HTERT-HM (cell line): ENCODE measurements around the gene PCYOX1L.

- RRBS: 67% methylated on average over 1 of the region's 8 CpGs
Measured at GRCh38 chr5:149298718-149299320, 27.2 kb downstream of the AFAP1L1 start.

DNA sequence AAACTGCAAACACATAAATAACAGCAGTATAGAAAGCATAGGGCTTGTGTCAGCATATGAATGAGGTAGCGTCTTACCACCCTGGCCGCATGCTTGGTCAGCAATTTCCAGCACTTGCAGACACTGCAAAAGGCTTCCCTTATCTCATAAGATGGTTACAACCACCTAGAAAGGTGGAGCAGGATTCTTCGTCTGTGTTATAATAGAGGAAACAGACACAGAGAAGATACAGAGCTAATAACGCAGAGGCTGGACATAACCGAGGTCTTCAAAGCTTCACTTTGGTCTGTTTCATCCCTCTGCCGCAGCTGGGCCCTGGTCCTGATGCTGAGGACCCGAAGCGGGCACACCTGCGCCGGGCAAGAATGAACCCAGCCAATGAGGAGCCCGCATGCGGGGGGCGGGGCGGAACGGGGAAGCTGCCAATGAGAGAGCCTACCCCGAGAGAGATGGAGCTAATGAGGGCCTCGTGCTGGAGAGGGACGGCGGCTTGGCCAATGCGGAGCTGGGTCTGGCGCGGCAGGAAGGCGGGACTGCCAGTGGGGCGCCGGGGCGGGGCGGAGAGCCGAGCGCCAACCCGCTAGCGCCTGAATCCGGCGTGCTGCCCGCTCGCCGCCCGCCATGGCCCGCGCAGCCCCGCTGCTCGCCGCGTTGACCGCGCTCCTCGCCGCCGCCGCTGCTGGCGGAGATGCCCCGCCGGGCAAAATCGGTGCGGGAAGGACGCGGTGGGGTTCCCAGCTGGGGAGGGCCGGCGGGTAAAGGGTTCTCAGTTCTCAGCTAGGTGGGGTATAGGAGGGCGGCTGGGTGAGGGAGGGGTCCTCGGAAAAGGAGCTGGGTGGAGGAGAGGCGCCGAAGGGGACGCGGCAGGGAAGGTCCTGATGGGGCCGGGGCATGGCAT lies at the start of gene PCYOX1L:
Gene PCYOX1L, plus strand, starts transcription at position 599 of the 898 bp plus-strand sequence.
- RRBS: 1% methylated on average over 27 of the region's 65 CpGs

DNA sequence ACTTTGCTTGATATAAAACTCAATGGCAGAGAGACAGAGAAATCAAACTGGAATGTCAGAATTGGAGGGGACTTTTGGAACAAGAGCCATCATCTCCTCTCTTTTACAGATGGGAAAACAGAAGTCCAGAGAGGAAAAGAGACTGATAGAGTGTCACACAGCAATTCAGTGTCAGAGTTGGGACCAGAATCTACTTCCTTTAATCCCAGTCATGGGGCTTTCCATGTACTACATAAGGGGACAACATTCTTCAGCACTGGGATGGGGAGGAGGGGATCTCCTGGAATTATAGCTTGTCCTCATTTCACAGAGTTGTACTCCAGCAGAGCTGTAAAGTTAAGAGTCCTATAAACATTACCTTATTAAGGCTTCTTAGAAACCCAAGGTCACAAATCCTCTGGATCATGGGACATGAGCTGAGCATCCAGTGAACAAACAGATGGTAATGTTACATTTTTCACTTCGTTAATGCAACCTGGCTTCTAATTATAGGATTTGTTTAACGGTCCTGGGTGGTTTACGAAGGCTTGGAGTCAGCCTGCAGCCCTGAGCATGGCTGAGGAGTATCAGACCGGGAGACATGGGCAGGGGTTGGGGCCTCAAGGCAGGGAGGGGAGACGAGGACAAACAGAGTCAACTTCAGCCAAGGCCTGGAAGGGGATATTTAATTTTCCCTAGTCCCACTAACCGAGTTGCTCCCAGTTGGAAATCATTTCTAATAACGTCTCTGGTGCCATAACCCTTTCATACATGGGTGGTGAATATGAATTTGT lies 10.5 kb upstream of the IL17B start:
- RRBS: no CpG with 5 or more reads among the region's 7 CpGs

DNA sequence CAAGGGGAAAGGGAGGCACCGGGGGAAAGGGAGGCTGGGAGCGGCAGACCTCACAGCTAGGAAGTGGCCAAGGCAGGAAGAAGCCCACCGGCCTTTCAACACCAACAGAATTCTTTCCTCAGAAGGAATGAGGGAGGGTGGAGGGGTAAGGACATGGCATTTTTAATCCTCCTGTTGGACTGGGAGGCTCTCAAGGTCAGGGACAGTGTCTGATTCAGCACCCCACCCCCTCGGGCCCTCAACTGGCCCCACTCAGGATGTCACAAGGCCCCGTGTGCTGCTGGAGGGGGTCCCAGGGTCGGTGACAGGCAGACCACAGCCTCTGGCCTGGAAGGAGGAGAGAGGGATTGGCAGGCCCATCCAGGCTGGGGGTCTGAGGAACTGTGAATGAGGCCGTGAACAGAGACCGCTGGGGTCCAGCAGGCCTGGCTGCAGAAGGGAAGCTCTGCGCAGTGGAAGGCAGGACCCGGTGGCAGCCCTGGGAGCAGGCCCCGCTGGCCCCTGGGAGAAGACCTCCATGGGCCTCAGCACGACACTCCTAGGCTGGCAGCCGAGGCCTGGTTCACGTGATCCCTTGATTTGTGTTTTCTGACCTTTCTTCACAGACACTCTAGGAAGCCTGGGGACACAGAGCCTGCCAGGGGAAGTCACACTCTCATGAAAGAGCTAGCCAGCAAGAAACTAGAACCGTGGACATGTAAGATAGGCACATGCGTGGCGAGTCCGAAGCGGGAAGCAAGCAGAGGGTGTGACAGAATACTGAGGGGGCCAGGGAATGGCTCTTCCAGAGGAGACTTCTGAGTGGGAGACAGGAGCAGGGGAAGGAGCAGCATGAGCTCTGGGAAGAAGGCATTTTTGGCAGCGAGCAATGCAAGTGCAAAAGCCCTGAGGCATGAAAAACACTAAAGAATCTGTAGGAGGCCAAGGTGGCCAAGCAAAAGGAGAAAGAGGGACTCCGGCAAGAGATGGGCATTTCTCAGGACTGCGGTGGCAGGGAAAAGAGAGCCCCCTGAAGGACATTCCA lies 26.4 kb upstream of the IL17B start:
- RRBS: 46% methylated on average over 3 of the region's 22 CpGs

- RRBS: no CpG with 5 or more reads among the region's 19 CpGs
Measured at GRCh38 chr5:149442456-149443253, 63.6 kb upstream of the IL17B start.

- RRBS: no CpG with 5 or more reads among the region's 8 CpGs
Measured at GRCh38 chr5:149481810-149482206, 69.4 kb downstream of the CSNK1A1 start.

DNA sequence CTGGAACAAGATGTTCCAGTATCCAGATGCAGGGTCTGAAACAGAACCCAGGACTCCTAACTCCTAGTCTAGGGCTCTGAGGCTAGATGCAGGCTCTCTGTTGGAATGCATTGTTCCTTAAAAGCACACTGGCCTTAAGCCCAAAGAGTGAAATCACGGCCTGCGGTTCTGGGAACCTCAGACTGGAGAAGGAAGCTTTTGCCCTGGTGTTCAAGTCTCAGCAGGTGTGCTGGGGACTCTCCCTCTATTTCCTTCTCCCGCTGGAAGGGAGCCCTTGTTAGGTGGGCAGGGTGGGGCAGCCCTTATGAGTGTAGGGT lies 1.9 kb upstream of the PPARGC1B start:
- RRBS: no CpG with 5 or more reads among the region's 3 CpGs

DNA sequence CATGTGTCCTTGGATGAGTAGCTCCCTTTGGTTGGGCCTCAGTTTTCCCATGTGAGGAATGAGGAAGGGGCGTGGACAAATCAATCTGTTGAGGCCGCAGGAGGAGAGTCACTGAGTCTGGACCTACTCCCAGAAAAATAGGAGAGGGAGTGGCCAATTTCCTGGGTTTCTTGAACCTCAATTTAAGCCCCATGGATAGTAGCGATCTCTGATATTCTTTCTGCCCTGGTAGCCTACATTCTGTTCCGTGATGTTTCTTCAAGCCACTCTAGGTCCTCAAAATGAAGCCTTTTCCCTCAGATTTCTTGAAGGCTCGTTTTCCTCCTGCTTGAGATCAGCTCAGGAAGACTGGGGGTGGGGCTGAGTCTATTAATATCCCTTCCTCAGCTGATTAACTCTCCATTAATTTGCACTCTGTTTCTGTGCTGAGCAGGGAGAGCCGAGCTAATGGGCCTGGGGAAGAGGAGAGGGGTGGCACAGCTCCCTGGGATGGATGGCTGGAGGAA lies 93.1 kb downstream of the PPARGC1B start:
- RRBS: no CpG with 5 or more reads among the region's 6 CpGs

DNA sequence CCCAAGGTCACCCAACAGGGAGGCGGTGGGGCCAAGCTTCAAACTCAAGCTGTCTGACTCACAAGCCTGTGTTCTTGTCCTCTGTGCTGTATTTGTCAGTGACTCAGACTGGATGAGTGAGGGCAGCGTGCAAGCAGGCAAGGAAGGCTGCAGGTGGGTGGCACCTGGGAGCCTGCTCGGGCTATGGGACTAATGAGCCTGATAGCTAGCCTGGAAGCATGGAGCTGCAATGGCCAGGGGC lies 105.4 kb downstream of the PDE6A start:
- RRBS: no CpG with 5 or more reads among the region's 3 CpGs

GRCh38 chr5:149930598-149931327 lies 13.8 kb downstream of the PDE6A start:
- RRBS: no CpG with 5 or more reads among the region's 6 CpGs

DNA sequence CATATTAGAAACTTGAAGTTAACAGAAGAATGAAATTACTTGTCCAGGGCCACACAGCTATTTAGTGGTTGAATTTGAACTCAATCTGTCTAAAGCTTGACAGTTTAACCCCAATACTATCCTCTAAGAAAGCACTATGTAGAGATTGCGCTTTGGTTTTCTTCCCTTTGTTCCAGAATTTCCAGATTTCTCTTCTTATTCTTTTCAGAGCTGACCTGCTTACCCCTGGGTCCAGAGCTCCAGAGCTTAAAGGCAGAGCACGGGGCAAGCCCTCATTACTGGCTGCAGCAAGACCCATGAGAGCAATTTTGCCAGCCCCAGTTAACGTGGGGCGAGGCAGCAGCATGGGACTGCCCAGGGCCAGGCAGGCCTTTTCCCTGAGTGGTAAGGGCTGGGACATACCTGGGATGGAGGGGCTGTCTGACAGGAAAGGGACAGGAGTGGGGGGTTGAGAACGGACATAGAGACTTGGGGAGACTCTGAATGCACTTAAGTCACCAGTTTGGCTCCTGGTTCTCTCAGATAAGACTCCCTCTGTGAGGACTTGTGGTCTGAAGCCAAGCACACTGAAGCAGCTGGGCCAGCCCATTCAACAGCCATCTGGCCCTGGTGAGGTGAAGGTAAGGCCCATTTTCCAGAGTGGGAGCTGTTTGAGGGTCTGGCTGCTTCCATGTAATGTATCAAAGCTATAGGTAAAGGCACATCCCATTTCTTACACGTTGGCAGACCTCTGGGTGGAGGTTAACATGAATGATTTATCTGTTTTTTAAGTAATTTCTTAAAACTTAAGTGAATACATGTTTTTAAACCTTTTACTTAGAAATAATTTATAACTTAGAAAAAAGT lies 26.2 kb downstream of the HMGXB3 start:
- RRBS: no CpG with 5 or more reads among the region's 6 CpGs

GRCh38 chr5:150146716-150147193 lies 8.9 kb downstream of the PDGFRB start:
- RRBS: no CpG with 5 or more reads among the region's 11 CpGs

DNA sequence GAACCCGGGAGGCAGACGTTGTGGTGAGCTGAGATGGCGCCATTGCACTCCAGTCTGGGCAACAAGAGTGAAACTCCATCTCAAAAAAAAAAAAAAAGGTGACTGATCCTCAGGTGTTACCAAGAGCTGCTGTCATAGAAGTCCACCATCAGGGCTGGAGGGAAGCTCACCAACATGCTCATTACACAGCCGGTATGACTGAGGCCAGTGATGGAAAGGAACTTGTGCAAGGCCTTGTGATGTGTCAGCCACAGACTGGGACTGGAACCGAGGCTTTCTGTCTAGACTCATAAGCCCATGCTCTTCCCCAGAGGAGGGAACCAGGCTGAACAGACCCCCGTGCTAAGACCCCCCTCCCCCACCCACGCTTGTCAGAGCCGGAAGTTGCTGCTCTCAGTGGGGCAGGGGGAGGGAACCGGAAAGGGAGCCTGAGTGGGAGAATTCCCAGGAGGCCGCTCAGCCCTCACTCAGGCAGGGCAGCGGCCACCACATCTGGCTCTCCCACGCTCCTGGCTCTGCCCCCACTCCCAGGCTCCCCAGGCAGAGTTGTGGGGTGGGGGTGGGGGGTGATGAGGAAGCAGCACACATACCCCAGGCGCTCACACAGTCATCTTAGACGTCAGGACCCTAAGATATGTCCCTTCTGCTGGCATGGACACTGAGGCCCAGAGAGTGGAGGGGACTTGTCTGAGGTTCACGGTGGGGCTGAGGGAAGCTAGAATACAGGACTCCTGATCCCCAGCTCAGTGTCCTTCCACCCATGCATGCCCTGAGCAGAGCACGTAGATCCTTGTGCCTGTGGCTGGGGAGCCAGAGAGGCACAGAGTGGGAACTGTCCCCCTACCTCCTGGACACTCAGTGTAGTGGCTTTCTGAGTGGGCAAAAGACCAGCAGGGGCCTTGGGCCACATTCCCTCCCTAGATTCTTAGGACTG lies 4.2 kb upstream of the PDGFRB start:
- RRBS: no CpG with 5 or more reads among the region's 16 CpGs

GRCh38 chr5:150173671-150174148 lies 7.1 kb downstream of the CDX1 start:
- RRBS: no CpG with 5 or more reads among the region's 3 CpGs

GRCh38 chr5:150299355-150299907 lies 3.3 kb downstream of the ARSI start:
- RRBS: no CpG with 5 or more reads among the region's 8 CpGs

DNA sequence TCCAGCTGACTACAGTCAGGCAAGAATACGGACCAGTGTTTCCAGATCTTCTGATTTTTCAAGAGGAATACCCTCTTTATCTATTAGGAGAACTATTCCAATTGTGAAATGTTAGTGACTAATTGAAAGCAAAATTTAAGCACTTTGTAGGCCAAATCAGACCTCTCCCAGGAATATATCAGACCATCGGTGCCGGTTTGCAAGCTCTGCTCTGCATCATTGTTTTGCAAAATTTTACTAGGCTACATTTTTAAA lies 965 bp upstream of the ARSI start:
- RRBS: no CpG with 5 or more reads among the region's 3 CpGs

DNA sequence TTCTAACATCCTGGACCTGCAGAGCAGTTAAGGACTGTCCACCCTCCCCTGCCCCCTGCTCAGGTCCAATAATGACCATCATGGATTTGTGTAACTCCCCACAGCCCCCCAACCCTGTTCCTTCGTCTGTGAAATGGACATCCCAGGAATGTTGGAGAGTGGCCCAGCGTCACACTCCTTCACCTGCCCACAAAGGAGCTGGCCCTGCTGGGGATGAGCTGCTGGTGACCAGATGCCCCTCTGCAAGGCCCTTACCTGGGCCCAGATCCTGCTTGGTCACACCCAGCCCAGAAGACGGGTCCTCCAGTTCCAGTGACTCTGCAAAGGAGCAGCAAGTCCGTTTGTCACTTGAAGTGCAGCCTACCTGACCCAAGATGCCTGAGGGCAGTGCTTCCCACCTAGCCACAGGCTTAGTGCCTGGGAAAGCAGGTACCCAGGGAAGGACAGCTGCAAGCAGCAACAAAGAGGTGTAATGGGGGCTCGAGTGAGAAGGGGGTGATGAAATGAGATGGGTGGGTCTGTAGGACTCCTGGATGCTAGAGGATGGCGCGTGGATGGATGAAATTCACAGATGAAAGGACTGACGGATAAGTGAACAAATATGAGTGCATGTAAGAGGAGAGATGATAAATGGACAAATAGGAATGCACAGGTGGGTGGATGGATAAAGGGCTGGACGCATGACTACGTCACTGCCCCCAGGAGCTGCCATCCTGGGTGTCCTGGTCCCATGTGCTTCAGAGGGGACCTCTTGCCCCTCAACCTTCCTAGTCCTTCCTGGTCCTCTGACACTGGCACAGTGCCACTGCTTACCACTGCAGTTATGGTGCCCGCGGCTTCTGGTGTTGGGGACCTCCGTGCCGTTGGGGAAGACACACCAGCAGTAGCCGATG lies 10.2 kb downstream of the CD74 start:
- RRBS: no CpG with 5 or more reads among the region's 15 CpGs

DNA sequence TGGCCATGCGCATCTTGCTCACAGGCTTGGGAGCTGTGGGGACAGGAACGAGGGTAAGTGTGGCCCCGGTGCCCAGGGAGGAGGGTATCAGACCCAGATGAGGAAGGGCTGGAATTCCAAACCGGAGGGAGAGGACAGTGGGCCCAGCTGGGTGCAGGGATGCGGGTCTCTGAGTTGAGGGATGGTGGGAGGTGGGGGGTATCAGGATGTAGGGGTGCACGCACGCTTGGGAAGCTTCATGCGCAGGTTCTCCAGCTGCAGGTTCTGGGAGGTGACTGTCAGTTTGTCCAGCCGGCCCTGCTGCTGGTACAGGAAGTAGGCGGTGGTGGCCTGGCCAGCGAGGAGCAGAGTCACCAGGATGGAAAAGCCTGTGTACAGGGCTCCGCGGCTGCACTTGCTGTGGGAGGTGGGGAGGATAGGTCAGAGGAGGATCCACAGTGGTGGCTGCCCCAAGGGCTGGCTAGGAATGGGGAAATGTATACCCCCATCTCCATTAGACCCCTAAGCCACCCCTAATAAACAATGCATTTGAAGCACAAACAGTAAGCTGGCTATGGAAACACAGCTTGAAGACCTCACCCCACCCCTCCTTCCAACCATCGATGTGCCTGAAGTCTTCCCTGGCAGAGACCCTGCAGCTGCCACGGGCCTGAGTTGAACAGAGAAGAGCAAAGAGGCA lies 5.6 kb downstream of the CD74 start:
- RRBS: no CpG with 5 or more reads among the region's 15 CpGs

GRCh38 chr5:150453691-150454648 lies 4.4 kb upstream of the RPS14 start:
- RRBS: no CpG with 5 or more reads among the region's 16 CpGs

GRCh38 chr5:150492094-150492526 lies 15.8 kb upstream of the NDST1 start:
- RRBS: no CpG with 5 or more reads among the region's 2 CpGs